ENCODE measurements around a stretch of chr12.

GRCh38 chr12:131682017-131682491 lies 28.8 kb upstream of the SFSWAP start:
- PRO-cap: no peak
- RRBS, 2 experiments: no CpG with 5 or more reads among the region's 12 CpGs

- PRO-cap: no peak
- RRBS, 2 experiments: no CpG with 5 or more reads among the region's 15 CpGs
These were observed 50.5 kb upstream of the MMP17 start for GRCh38 chr12:131777559-131778322.

DNA sequence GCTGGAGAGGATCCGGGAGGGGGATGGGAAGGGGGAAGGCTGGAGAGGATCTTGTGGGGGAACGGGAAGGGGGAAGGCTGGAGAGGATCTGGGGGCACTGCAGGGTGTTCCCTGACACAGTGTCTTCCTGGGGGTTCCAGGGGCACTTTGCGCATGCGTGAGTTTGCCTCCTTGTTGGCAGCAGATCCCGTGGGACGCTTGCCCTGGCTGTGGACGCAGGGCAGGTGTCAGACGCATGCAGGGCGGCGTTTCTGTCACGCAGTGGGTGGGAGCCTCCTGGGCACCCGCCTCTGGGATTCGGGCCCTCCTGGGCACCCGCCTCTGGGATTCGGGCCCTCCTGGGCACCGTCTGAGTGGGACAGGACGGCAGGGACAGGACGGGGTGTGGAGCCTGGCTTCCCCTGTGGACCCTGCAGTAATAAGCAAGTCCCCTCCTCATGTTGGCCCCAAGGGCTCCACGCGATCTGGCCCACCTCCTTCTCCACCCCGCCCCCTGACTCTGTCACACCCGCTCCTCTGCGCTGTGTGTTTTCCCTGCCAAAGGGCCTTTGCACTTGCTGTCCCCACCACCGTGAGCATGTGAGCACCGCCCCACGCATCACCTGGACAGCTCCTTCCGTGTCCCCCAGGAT lies 4.2 kb downstream of the MMP17 start:
- PRO-cap: no peak
- RRBS, 2 experiments: no CpG with 5 or more reads among the region's 27 CpGs

DNA sequence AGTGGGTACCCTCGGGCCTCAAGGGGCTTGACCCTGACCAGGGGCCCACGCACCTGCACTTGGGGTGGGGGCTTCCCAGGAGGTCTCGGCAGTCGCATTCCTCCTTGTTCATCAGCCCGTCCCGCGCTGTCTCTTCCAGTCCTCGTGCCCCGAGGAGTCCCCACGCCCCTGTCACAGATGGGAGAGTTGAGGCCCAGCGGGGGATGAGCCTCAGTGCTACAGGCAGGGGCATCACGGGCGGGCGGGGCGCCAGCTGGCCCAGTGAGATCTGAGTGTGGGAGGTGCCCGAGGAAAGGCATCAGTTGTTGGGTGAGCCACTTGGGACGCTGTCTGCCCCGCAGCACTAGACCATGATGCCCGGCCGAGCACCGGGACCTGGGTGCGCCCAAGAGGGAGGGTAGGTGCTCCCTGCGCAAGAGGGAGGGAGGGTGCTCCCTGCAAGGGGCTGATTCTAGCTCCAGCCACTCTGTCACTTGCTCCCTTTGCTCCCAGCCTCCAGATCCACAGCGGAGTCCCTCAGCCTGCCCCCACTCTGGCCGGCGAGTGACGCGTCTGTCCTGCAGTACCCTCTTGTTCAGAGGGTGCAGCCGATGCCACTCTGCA lies 23.7 kb downstream of the MMP17 start:
- PRO-cap: no peak
- RRBS, 2 experiments: no CpG with 5 or more reads among the region's 29 CpGs

DNA sequence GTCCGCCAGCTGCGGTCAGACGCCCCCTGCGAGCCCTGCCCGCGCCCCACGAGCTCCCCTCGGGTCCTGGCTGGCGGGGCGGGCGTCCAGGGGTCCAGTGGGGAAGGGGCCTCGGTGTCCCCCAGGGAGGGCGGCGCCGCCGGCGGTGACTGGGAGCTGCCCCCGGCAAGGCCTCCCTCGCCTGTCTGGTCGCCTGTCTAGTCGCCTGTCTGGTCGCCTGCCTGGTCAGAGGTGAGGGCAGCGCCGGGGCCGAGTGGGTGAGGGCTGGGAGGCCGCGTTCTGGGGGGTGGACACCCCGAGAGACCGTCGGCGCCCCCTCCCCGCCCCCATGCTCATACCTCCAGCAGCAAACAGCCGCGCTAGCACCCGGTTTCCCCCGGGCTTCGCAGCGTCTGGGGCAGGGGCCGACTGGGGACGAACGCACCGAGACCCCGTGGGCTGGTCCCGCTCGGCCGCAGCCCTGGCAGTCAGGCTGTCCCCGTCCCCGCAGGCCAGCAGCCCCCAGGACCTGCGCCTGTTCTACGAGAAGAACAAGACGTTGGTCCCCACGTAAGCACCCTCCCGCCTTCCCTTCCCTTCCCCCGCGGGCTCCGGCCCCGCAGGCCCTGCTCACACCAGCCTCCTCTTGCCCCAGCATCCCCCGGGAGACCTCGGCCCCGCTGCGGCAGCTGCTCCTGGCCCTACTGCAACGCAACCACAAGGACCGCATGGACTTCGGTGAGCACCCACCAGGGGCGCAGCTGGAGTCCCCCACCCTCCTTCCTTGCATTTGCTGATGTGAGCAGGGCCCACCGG lies 15.1 kb downstream of the ULK1 start:
- PRO-cap: no peak
- RRBS, 2 experiments: 89 to 93% methylated on average over 10 of the region's 66 CpGs

- PRO-cap: no peak
- RRBS, 2 experiments: 88 to 95% methylated on average over 7 to 9 of the region's 23 CpGs
These were observed 9.8 kb upstream of the PUS1 start for GRCh38 chr12:131919243-131919613.

- PRO-cap: no peak
- RRBS, 2 experiments: 3 to 5% methylated on average over 1 of the region's 24 CpGs
These were observed 434 bp upstream of the PUS1 start for GRCh38 chr12:131928723-131928961.

DNA sequence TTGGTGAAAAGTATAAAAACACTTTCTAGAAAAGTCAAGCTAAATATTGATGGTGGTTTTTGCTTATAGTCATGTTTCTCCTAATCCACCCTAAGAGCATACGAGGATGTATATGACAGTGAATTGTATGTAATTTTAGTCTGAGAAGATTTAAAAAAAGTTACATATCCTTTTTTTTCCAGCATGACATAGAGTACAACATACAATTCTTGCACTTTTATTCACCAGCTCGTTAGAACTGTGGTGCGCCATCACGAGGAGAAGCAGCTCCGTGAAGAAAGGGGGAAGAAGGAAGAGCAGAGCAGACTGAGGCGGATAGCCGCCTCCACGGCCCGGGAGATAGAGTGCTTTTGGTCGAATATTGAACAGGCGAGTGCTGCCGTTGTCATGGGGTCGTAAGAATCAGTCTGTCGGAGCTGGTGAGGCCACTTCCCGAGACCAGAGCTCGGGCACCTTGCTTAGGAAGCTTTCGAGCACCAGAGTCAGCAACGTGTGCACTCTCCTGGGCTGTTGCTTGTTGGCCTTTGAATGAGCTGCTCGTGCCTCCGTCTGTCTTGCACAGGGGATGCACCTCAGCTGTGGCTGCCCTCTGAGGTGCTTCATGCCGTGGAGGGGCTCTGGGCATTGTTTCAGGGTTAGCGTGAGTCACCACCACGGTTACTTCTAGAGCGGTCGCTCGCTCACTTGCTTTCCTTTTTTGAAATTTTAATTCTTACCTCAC lies 40.2 kb downstream of the EP400 start:
- PRO-cap: no peak
- RRBS, 2 experiments: no CpG with 5 or more reads among the region's 26 CpGs

- PRO-cap: unidirectional peak, minus-strand start at chr12:132017125
- RRBS, 2 experiments: no CpG with 5 or more reads among the region's 29 CpGs
These were observed 67.5 kb downstream of the EP400 start for GRCh38 chr12:132017017-132017838.

DNA sequence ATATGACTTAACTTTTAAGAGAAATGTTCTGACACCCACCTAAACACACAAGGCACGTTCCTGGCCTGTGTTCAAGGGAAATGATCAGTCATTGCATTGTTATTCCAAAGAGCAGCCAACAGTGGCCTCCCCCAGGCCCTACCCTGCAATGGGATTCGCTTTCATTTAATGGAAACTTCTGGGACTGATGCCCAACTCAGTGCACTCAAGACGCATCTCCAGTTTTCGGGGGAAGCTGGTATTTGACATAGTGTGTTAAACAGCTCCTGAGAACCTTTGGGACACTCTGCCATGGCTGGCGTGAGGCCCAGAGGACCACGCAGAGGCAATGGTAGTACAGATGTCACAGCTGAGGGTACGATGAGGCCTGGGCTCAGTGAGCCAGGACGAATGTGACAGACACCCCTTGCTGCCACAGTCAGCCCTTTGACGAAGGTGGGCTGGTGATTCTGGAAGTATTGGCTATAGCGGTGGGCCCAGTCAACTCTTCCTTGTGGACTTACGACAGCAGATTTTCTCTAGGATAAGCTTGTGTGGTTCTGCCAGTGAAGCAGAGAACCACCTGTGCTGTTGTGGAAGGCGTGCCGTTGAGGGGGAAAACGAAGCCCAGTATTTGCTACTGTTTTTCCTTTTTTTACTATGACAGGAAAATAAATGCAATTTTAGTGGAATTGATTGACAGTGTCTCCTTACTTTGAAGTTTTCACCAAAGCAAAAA lies 65.7 kb downstream of the DDX51 start:
- PRO-cap: no peak
- RRBS, 2 experiments: no CpG with 5 or more reads among the region's 14 CpGs

- PRO-cap: no peak
- RRBS, 2 experiments: no CpG with 5 or more reads among the region's 4 CpGs
These were observed 13.6 kb downstream of the DDX51 start for GRCh38 chr12:132130576-132130823.

DNA sequence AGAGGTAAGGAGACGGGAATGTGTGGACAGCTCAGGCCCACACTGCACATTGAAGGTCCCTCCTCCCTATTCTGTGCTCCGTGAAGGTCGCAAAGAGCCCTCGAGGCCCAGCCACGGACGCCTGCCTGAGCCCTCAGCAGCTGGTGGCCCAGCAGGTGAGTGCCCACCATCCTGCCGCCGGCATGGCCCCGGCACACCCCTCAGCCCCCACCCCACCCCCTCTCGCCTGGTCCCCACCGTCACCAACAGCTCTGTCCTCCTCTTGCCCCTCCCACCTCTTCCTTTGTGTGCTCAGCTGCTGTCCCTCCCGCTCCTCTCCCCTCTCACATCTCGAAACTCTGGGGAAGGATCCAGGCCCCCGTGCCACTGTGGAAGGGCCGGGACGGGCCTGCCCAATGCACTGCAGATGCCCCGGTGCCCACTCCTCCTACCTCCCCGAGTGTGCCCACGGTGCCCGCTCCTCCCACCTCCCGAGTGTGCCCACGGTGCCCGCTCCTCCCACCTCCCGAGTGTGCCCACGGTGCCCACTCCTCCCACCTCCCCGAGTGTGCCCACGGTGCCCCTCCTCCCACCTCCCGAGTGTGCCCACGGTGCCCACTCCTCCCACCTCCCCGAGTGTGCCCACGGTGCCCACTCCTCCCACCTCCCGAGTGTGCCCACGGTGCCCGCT lies 9.8 kb downstream of the DDX51 start:
- PRO-cap: no peak
- RRBS, 2 experiments: no CpG with 5 or more reads among the region's 34 CpGs

DNA sequence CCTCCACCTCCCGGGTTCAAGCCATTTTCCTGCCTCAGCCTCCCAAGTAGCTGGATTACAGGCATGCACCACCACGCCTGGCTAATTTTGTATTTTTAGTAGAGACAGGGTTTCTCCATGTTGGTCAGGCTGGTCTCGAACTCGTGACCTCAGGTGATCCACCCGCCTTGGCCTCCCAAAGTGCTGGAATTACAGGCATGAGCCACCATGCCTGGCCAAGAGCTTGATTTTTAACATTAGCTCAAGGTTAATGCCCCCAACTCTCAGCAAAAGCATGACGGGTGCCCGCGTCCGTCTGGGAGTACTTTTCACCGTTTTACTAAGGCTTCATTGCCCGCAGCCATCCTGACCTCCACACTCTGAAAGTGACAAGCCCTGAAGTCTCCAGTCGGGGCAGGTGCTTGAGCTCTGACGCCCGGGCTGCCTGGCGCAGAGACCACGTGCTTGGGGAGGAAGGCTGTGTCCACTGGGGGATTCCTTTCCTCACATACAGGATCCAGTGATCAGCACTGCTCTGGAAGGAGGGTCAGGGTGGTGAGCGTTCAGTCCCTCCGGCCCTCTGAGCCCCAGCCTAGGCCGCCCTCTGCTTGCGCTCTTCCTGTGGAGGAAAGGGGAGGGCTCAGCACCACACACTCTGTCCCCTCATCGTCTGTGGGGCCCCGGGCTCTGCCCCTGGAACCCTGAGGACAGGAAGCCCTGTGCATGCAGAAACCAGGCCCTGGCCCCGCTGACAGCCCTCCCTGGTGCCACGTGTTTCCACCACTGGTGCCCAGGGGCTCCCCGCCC lies 5.2 kb downstream of the DDX51 start:
- PRO-cap: no peak
- RRBS, 2 experiments: no CpG with 5 or more reads among the region's 25 CpGs

GRCh38 chr12:132310271-132310958 lies 19.0 kb downstream of the GALNT9 start:
- PRO-cap: no peak
- RRBS, 2 experiments: 28 to 67% methylated on average over 3 to 5 of the region's 24 CpGs

GRCh38 chr12:132428541-132428951 lies 61.4 kb upstream of the FBRSL1 start:
- PRO-cap: no peak
- RRBS, 2 experiments: no CpG with 5 or more reads among the region's 19 CpGs

- PRO-cap: no peak
- RRBS, 2 experiments: no CpG with 5 or more reads among the region's 19 CpGs
These were observed 1.5 kb upstream of the FBRSL1 start for GRCh38 chr12:132488216-132488991.

- PRO-cap: no peak
- RRBS, 2 experiments: no CpG with 5 or more reads among the region's 21 CpGs
These were observed 15.2 kb downstream of the FBRSL1 start for GRCh38 chr12:132505129-132505657.

GRCh38 chr12:132506113-132507495 lies 16.7 kb downstream of the FBRSL1 start:
- PRO-cap: no peak
- RRBS, 2 experiments: 9 to 66% methylated on average over 12 of the region's 48 CpGs

- PRO-cap: no peak
- RRBS, 2 experiments: 90 to 95% methylated on average over 15 of the region's 55 CpGs
These were observed 40.1 kb downstream of the LRCOL1 start for GRCh38 chr12:132570131-132570847.

GRCh38 chr12:132570939-132571400 lies 39.4 kb downstream of the LRCOL1 start:
- PRO-cap: no peak
- RRBS, 2 experiments: 95 to 98% methylated on average over 3 of the region's 33 CpGs